Breast epithelium (tissue), 2 donors: ENCODE results near the gene MTFR2.

DNA sequence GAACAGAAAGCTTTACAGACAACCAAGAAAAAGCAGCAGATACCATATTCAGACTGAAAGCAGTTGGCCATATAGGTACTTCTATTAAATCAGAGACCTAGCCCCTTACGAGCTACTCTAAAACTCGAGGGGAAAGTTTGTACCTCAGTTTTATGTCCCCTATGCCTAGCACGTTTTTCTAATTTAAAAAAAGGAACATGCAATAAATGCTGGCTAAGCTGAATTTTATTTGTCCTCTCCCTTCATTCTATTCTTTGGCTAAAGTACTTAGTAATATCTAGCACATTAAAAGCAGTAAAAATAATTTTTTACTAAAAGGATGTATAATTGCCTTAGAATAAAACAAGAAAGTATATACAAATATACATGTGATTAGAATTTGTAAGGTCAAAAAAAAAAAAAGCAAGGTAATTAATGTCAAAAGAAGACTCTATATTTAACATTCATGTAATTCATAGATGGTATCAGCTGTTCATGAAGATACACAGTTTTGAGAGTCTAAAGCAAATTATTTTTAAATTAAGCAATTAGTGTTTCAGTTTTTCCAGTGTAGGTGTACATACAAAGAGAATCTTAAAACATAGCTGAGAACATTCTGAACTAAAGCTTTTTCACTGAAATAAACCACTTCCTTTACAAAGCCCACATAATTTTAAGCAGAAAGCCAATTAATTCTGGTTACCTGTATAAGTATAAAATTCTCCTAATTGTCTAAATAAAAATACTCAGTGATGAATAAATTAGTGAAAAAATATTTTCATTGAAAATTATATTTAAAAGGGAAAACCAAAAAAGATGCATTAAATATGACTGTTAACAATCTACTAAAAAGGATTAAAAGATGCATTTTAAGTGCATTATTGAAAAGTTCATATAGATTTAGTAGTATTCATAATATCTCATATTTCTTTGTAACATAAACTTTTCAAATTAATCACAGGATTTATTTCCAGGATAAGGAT, 32.4 kb downstream of the HBS1L start:
- PRO-cap = no peak
- RAMPAGE, long total RNA, 2 experiments = no peak in any of the 2 experiments

DNA sequence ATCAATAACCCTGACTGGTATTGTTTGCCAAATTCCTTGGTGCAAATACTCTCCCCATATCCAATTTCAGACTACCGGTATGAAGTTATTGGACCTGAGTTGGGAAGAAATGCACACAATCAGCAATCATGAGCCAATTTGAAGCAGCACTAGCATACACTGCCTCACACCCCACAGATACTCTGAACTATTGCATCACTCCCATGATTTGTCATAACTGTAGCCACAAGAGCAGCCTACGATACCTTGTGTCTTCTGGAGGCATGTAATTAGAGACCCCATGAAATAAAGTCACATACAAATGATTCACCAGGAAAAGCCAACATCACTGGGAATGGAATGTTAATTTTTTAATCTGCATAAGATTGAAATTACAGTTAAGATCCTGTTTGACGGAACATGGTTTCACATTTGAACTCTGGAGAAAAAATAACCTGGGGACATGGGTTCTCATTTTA, 34.2 kb upstream of the HBS1L start:
- PRO-cap = no peak
- RAMPAGE, long total RNA, 2 experiments = no peak in any of the 2 experiments

DNA sequence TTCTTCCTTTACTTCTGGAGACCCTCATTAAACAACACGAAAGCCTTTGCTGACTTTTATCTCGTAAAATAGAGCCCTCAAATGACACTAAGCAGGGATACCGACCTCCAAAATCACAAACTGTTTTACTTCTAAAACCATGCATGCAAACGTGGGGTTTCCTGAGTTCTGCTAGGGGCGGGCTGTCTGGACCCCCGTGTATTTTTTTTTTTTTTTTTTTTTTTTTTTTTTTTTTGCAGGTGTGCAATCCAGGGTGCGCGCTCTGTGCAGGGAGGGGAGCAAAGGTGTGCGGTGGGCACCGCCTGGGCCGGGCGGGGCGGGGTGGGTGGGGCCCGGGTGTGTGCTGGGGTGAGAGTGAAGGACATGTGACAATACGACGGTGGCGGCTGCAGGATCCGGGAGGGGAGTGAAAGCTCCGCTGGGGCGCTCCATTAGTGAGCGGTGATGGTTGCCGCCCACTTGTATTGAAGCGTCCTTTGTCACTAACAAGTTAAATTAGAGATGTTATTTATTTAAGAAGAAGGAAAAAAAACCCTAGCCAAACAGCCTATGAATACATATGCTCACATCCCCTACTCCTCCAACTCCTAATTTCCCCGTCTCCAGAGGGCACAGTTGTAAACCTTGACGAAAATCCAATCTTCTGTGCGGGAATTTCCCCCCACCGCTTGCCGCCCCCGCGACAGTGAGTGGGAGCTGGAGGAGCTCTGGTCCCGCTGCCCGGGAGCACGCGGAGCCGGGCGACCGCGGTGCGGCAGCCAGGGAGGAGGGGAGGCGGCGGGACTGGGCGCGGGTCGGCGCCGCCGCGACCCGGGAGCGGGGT, 694 bp upstream of the MYB start:
- PRO-cap = no peak
- RAMPAGE, long total RNA, 2 experiments = no peak in any of the 2 experiments

DNA sequence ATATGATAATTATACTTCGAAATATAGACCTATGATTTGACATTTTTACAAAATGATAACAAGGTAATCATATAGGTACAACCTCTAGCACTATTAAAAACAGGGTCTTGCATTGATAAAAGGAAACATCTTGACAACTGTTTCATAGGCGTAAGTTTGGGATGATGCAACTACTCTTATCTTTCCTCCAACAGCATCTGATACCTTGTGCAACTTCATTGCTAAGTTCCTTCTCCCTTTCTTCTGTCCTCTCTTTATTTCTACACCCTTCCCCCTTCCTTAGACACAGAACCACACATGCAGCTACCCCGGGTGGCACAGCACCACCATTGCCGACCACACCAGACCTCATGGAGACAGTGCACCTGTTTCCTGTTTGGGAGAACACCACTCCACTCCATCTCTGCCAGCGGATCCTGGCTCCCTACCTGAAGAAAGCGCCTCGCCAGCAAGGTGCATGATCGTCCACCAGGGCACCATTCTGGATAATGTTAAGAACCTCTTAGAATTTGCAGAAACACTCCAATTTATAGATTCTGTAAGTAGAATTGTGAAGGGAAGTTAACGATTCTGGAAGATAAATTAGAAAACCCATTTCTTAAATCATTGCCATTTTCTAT, 14.5 kb downstream of the MYB start:
- PRO-cap = no peak
- RAMPAGE, long total RNA, 2 experiments = no peak in any of the 2 experiments

- PRO-cap = no peak
- RAMPAGE, long total RNA, 2 experiments = no peak in any of the 2 experiments
Measured at GRCh38 chr6:135305504-135306054, 124.5 kb downstream of the MYB start.

DNA sequence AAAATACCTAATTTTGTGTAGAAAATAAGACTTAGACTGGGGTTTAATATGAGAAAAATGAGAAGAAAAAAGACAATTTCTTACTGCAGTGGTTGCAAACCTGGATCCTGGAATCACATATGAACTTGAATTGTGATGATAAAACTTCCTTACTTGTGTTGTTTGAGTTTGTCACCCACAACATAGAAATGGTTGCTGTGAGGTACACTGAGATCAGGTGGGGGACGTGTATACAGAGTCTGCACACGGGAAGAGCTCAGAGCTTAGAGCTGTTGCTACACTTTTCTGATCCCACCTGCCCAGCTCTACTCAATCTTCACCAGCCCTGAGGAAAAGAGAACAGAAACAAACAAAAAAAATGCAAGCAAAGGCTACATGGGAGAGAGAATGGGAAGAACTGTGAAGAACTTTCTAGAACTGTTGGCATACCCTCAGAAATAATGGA, 133.1 kb downstream of the PDE7B start:
- PRO-cap = no peak
- RAMPAGE, long total RNA, 2 experiments = no peak in any of the 2 experiments

- PRO-cap = no peak
- RAMPAGE, long total RNA, 2 experiments = start-site peak on the plus strand in 2 of 2 experiments, at chr6:136037920-136038231 at its widest, 7 to 12 reads per replicate
Measured at GRCh38 chr6:136037708-136038571, 186.4 kb downstream of the PDE7B start.

DNA sequence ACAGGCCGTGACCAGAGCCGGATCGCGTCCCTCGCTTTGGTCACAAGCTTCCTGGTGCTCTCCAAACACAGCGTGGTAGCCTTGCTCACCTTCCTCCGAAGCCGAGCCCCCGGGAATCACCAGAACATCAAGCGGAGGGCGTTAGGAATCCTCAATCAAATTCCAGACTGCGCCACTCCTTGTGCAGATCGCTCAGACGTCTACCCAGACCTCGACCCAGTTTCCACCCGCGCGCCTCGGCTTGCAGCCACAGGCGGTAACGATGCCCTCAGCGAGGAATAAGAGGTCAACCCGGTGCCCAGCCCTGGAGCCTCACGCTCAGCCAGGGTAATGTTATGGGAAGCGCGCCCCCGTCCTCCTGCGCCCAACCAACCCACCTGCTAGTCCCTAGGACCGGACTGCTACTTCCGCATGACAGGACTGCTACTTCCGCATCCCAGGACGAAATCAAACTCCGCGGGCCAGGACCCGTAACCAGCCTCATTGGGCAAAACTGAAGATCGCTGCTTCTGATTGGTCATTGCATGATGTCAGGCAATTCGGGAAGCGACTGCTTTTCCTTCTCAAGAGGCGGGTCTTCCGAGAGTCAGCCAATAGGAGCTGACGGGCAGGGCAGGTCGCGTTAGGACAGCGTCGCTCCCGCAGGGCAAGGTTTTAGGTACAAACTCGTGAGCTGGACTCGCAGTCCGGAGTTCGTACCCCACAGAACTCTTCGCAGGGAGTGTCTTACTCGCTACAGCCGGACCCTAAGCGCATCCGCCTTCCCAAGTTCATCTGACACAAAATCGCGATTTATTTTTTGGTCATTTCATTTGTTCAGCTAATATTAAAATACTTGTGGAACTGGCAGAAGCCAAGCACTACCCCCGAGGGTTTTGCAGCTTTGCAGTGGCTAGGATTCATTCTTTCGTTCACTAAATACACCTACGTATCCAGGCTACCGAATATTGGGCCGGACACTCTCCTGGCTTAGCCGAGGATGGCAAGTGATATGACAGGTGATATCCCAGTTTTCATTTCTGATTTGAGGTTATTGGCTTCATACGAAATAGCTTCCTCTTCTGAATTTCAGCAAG, at the start of gene MTFR2:
Gene MTFR2, minus strand, starts transcription at position 425 of the 1,076 bp plus-strand sequence.
- PRO-cap = unidirectional peak, plus-strand start at position 684 of the sequence
- RAMPAGE, long total RNA, 2 experiments = no peak in any of the 2 experiments

DNA sequence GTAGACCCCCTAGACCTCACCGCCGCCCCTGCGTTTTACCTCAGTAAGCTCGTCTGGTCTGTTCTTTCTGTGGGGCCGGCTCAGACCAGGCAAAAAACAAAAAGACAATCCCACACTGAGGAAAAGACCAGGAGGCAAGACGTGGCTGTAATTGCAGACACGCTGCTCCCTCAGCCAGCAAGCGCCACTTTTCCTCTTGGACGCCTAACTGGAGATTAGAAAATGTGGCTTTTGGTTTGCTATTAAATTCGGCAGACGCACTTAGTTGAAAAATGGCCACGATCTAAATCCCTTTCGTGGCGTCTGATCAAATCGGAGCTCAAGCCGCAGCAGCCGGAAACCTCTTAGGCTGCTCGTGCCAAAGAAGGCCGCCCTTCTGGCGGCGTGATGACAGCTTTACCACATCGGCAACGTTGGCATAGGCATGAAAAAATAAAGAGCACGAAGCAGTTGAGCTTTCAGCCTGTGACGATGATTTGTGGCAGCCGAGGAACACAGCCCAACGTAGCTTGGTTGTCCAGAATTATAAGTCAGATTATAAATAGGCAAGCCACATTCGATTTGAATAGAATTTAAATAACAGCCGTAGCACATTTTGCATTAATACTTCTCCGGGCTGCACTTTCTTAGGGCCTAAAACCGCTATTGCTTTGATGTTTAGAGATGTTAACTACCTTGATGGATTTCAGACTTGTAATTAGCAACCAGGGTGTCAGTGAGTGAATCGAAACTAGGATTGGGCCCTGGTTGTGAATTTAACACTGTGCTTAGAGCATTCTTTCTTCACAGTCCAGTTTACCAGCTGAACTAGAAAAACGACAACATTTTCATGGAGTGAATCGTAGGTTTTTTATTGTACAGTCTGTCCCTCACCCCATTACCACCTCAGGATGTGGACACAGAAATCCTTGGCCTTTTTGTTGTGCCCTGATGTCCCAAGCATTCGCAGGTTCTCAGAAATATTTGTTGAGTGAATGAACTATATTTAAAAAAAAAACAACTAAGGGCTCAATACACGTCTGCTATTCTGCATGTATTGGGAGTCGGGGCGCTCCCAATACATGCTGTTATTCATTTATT, 809 bp upstream of the BCLAF1 start:
- PRO-cap = bidirectional peak, plus-strand start at position 471 of the sequence, minus-strand start at position 305 of the sequence
- RAMPAGE, long total RNA, 2 experiments = no peak in any of the 2 experiments

- PRO-cap = no peak
- RAMPAGE, long total RNA, 2 experiments = no peak in any of the 2 experiments
Measured at GRCh38 chr6:136390785-136391180, 101.1 kb upstream of the BCLAF1 start.

- PRO-cap = no peak
- RAMPAGE, long total RNA, 2 experiments = no peak in any of the 2 experiments
Measured at GRCh38 chr6:136564153-136564607, 14.0 kb upstream of the MAP7 start.

- PRO-cap = no peak
- RAMPAGE, long total RNA, 2 experiments = no peak in any of the 2 experiments
Measured at GRCh38 chr6:136575483-136576270, 25.5 kb upstream of the MAP7 start.

DNA sequence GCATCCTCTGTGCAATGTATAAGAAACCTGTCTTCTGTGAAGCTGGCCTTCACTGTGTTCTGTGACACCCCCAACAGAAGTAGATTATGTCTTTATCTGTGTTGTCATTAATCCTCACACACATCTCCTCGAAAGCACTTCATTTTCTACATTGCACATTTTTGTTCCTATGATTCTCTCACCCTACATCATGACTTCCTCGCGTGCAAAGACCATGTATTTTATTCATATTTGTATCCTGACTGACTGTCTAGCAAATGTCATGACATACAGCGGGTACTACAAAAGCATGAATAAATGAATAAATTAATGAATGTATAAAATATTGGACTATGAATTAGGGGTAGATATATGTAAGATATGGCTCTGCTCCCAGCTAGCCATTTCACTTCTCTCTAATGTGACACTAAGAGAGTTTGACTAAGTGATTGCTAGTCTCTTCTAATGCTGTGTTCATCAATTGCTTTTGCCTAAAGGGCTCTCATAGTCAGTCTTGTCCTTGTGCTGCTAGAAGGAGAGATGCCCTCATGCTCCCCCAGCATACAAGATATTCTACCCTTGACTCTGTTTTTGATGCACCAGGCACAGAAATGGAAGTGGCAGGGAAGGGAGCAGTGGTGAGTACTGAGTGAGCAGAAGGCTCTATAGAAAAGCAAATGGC, 83.2 kb downstream of the MAP3K5 start:
- PRO-cap = no peak
- RAMPAGE, long total RNA, 2 experiments = no peak in any of the 2 experiments

- PRO-cap = no peak
- RAMPAGE, long total RNA, 2 experiments = no peak in any of the 2 experiments
Measured at GRCh38 chr6:136820424-136821050, 1.9 kb upstream of the PEX7 start.

- PRO-cap = no peak
- RAMPAGE, long total RNA, 2 experiments = no peak in any of the 2 experiments
Measured at GRCh38 chr6:136964248-136964850, 42.2 kb downstream of the SLC35D3 start.

GRCh38 chr6:137211879-137212251, 7.3 kb downstream of the IFNGR1 start:
- PRO-cap = no peak
- RAMPAGE, long total RNA, 2 experiments = no peak in any of the 2 experiments

DNA sequence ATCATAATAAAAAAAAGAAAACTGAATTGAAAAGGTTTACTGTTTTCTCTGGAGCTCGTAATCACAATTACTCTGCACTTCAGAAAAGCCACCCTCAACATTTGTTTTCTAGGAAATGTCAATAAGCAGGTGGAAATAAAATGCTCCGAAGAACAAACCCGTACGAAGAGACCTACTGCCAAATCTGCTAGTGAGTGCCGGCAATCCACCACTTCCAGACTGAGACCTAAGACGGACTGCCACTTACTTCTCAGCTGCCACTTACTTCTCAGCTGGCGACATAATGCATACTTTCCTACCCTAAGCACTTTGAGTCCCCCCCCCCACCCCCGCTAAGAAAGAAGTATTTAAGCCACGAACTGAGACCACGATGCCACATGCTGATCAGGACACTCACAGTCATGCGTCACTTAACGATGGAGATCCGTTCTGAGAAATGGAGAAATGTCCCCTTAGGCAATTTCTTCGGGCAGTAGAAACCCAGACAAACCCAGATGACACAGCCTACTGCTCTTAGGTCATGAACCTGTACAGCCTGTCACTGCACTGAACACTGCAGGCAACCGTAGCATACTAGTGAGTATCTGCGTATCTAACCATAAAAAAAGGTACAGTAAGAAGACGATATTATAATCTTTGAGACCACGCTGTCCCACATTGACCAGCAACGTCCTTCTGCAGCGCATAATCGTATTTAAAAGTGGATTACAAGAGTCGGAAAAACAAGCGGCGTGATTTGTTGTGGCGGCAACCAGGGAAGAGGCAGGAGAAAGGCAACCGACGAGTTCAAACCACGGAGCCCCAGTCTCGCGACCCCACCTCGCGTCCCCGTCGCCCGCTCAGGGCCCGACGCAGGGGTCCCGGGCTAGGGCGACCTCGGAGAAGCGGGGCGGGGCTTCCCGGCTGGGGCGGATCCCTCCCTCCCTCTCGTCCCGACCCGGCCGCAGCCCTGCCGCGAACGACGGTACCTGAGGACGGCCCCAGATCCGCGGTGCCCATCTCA, 609 bp downstream of the IFNGR1 start:
- PRO-cap = bidirectional peak, plus-strand start at position 376 of the sequence, minus-strand start at position 221 of the sequence; bidirectional peak, plus-strand start at position 529 of the sequence, minus-strand start at position 437 of the sequence
- RAMPAGE, long total RNA, 2 experiments = no peak in any of the 2 experiments

DNA sequence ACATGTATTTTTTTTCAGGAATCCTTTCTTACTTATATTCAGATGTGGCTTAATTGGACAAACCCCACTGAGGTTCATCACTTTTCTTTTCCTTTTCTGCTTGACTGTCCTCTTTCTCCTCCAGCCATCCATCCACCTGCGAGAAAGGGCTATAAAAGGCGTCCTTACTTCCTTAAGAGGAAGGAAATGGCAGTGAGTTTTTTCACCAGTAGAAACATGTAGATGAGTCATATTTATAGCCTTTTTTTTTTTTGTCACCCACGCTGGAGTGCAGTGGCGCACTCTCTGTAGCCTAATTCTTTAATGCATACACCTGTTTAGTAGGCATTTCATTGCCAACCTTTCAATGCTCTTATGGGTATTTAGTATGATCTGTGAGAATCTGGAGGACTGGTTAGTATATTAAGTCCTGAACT, 15.3 kb upstream of the IFNGR1 start:
- PRO-cap = no peak
- RAMPAGE, long total RNA, 2 experiments = no peak in any of the 2 experiments

DNA sequence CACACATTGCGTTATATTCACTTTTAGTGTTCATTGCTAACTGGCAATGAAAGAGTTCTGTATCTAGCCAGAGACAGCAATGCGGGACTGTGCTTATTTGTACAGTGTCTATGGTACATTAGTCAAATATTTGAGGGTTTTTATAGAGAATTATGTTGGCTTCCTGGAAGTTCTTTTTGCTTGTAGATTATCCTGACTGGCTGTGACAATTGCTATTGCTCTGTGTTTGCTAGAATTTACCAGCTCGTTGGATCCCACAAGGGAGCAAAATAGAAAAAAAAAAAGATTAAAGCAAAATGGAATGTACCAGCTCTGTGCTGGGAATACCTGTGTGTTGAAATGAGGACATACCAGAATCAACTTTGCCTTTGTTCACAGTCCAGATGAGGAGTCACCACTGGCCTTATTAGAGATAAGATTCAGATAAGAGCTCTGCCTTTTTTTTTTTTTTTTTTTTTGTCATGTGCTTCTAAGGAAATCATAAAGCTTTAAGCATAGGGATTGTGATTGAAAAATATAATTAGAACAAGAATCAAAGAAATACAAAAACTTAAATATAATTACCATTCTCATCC, 22.5 kb upstream of the IFNGR1 start:
- PRO-cap = no peak
- RAMPAGE, long total RNA, 2 experiments = no peak in any of the 2 experiments

DNA sequence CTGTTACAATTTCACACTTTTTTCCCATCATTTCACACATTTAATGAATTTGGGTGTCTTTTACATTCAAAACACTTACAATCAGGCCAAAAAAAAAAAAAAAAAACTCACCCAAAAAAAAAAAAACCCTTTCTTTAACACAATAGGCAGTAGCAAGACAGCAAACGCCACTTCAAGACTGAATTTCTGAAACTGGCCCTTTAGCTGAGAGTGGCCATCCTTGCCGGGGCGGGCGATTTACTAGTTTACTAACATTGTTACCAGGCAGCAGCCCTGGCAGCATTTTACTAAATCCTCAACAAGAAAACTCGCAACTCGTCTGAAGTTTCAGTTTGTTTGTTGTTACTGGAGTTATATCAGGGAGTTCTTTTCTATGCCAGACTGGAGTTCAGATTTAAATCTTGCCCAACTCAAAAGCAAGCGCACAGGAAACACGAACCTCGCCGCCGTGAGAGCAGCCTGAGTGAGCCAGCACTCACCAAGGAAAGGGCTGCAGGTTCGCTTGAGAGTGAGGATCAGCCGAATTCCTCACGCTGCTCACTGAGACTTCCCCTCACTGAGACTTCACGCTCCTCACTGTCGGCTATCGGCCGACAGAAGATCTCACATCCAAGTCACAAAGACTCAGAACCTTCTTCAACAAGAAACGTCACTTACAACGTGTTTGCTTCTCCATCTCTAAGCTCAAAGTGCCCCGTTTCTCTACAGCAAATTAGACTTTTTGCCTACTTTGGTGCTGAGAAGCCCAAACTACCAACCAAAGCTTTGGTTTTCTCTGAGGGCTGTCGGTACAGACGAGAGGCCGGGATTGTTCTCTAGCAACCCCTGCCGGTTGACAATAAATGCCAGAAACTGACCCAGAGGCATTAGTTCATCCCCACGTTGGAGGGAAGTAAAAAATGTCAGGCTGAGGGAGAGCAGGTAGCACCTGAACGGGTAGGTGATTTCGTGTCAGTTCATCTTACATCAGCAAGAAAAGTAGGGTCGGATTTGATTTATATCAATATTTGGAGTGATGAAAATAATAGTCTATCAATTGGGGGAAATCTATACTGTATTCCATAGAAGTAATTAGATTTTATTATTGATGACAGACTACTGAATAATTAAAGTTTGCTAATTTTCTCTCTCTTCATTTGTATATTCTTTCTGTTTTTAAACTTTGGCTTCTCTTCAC, 78.8 kb downstream of the OLIG3 start:
- PRO-cap = no peak
- RAMPAGE, long total RNA, 2 experiments = no peak in any of the 2 experiments